ENCODE measurements around a stretch of chr15.

- RAMPAGE, long total RNA = no peak
- RRBS, 2 experiments = no CpG with 5 or more reads among the region's 7 CpGs
CAGE:
- cytosol, long polyA minus RNA = no peak
- cytosol, long polyA plus RNA = no peak
- long polyA plus RNA = no peak
- nucleolus, long total RNA = no peak
- nucleus, long polyA plus RNA = no peak
- nucleus, long total RNA = no peak
Measured at GRCh38 chr15:60573650-60574491, 94.9 kb upstream of the ICE2 start.

- RAMPAGE, long total RNA = no peak
- RRBS, 2 experiments = under 1 to 1% methylated on average over 23 to 39 of the region's 95 CpGs
CAGE:
- cytosol, long polyA minus RNA = start-site peak on the minus strand at chr15:60592519-60592556, 254 reads
- cytosol, long polyA plus RNA = start-site peak on the minus strand at chr15:60592474-60592626, 140 and 101 reads in 2 replicates
- long polyA plus RNA = start-site peak on the minus strand at chr15:60592463-60592644, 90 and 103 reads in 2 replicates
- nucleolus, long total RNA = no peak
- nucleus, long polyA plus RNA = no peak
- nucleus, long total RNA = no peak
Measured at GRCh38 chr15:60592355-60593285, 113.7 kb upstream of the ICE2 start.

DNA sequence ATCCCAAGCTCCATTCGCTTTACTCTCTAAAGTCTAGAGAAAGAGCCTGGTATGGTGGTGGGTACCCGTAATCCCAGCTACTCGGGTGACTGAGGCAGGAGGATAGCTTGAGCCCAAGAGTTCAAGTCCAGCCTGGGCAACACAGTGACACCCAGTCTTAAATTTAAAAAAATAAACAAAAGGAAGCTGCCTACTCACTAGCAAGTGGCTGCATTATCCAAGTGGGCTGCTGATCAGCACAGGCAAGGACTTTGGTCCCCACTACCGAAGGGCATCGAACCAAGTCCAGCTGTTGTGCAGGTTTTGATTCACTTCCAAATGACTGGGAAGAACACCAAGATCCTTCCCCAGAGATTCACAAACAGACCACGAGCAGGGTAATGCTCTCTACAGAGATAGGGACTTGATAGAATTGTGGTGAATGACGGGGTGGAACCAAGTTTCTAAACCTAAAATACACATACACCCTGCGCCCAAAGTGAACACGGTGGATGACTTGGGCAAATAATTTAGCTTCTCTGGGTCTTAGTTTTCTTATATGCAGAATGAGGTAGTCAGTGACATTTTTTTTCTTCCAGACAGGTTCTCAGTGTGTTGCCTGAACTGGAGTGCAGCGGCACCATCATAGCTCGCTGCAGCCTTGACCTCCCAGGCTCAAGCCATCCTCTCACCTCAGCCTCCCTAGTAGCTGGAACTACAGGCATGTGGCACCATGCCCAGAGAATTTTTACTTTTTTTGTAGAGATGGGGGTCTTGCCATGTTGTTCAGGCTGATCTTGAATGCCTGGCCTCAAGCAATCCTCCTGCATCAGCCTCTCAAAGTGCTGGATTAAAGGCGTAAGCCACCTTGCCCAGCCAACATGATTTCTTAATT is 203.7 kb upstream of the ICE2 start:
- RAMPAGE, long total RNA = no peak
- RRBS, 2 experiments = no CpG with 5 or more reads among the region's 12 CpGs
CAGE:
- cytosol, long polyA minus RNA = no peak
- cytosol, long polyA plus RNA = no peak
- long polyA plus RNA = no peak
- nucleolus, long total RNA = no peak
- nucleus, long polyA plus RNA = no peak
- nucleus, long total RNA = no peak

DNA sequence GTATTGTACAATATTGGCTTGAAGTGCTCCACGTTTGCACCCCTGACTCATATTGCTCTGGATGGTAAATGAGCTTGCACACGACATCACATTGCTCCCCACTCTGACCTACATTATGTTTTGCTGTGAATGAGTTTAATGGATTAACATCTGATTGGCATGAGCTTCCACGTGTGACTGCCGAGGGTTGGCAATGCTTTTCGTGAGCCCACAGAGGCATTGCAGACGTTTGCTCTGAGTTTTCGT is 225.8 kb upstream of the ICE2 start:
- RAMPAGE, long total RNA = no peak
- RRBS, 2 experiments = no CpG with 5 or more reads among the region's 7 CpGs
CAGE:
- cytosol, long polyA minus RNA = no peak
- cytosol, long polyA plus RNA = no peak
- long polyA plus RNA = no peak
- nucleolus, long total RNA = no peak
- nucleus, long polyA plus RNA = no peak
- nucleus, long total RNA = no peak

- RAMPAGE, long total RNA = no peak
- RRBS, 2 experiments = no CpG with 5 or more reads among the region's 3 CpGs
CAGE:
- cytosol, long polyA minus RNA = no peak
- cytosol, long polyA plus RNA = no peak
- long polyA plus RNA = no peak
- nucleolus, long total RNA = no peak
- nucleus, long polyA plus RNA = no peak
- nucleus, long total RNA = no peak
Measured at GRCh38 chr15:60735252-60735817, 256.4 kb upstream of the ICE2 start.

GRCh38 chr15:60740696-60741508 is 262.0 kb upstream of the ICE2 start:
- RAMPAGE, long total RNA = no peak
- RRBS, 2 experiments = no CpG with 5 or more reads among the region's 5 CpGs
CAGE:
- cytosol, long polyA minus RNA = no peak
- cytosol, long polyA plus RNA = no peak
- long polyA plus RNA = no peak
- nucleolus, long total RNA = no peak
- nucleus, long polyA plus RNA = no peak
- nucleus, long total RNA = no peak

DNA sequence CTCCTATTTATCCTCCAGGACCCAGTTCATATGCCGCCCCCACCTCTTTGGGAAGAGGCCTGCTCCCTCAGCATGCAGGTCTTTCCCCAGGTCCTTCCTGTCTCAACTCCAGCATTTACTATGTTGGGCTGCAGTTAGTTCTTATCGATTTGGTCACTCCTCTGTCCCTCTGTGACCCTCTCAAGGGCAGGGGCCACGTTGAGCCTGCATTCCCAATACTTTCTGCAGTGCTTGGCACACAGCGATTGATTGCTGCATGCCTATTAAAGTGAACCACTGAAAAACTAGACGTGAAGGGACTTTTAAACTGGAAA is 321.8 kb upstream of the ICE2 start:
- RAMPAGE, long total RNA = no peak
- RRBS, 2 experiments = no CpG with 5 or more reads among the region's 5 CpGs
CAGE:
- cytosol, long polyA minus RNA = no peak
- cytosol, long polyA plus RNA = no peak
- long polyA plus RNA = no peak
- nucleolus, long total RNA = no peak
- nucleus, long polyA plus RNA = no peak
- nucleus, long total RNA = no peak

DNA sequence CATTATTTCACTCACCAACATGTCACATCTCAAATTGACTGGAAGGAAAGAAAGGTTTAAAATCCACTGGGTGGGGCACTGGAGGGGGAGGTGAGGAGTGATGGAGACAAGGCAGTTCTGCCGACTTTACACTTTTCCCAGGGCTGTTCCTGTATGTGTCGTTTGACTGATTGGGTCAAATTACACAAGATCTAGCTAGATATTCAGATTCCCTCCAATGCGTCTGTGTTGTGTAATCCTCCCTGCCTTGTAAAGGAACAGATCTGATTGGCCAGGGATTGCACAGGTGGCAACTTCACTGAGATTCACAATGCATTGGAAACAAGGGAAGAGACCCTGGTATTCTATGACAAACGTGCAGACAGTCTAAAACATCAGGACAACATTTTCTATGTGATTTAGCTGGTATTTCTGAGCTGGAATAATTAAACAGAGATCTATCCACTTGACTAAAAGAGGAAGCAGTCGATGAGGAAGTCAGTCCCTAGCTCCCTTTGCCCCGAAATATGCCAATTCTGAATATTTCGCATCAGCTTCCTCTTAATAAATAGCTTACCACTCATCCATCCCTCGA is 313.0 kb downstream of the RORA start:
- RAMPAGE, long total RNA = no peak
- RRBS, 2 experiments = no CpG with 5 or more reads among the region's 8 CpGs
CAGE:
- cytosol, long polyA minus RNA = no peak
- cytosol, long polyA plus RNA = no peak
- long polyA plus RNA = no peak
- nucleolus, long total RNA = no peak
- nucleus, long polyA plus RNA = no peak
- nucleus, long total RNA = no peak

DNA sequence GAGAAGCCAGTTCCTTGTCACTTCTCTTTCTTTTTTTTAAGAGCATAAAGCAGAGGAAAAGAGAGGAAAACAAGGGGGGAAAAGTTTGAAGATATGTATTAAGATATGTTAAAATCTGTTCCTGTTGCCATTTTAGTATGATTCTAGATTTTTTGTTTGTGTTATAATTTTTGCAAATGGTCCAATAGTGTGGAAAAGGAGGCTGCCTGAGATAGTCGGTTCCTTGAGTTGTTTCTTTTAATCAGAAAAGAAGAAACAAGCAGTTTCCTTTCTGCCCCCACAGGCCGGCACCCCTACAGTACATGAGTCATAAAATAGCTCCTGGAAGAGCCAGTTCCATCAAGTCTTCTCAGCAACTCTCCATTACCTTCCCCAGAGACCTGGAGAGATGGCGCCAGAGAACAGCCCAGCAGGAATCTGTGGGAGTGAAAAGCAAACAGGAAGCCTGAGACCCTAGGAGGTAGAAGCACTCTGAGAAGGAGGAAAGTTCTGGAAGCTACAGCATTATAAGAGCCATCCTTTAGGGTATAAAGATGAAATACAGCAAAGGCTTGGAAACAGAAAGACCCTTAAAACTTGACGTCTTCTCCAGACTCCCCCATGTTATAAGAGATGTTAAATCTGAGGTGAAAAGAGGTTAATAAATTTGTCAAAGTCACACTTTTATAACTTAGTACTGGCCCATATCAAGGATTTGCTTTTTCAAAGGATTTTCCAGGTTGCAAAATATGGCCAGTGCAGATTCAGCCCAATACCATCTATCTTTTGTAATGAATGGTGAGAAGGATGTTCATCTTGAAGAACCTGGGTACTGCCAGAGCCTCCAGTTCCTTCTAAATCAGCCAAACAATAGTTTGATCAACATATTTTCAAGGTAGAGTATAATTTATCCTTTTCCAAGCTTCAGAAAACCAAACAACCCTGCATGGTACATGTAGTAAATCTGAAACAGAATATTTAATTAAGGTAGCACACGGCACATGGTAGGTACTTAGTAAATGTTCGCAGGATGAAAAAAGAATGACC is 72.7 kb downstream of the RORA start:
- RAMPAGE, long total RNA = no peak
- RRBS, 2 experiments = no CpG with 5 or more reads among the region's 6 CpGs
CAGE:
- cytosol, long polyA minus RNA = no peak
- cytosol, long polyA plus RNA = no peak
- long polyA plus RNA = no peak
- nucleolus, long total RNA = no peak
- nucleus, long polyA plus RNA = no peak
- nucleus, long total RNA = no peak

- RAMPAGE, long total RNA = no peak
- RRBS, 2 experiments = no CpG with 5 or more reads among the region's 2 CpGs
CAGE:
- cytosol, long polyA minus RNA = no peak
- cytosol, long polyA plus RNA = no peak
- long polyA plus RNA = no peak
- nucleolus, long total RNA = no peak
- nucleus, long polyA plus RNA = no peak
- nucleus, long total RNA = no peak
Measured at GRCh38 chr15:61171265-61171757, 57.8 kb downstream of the RORA start.

- RAMPAGE, long total RNA = no peak
- RRBS, 2 experiments = 32 to 43% methylated on average over 1 to 7 of the region's 19 CpGs
CAGE:
- cytosol, long polyA minus RNA = no peak
- cytosol, long polyA plus RNA = no peak
- long polyA plus RNA = no peak
- nucleolus, long total RNA = no peak
- nucleus, long polyA plus RNA = no peak
- nucleus, long total RNA = no peak
Measured at GRCh38 chr15:61827934-61828505, 232.2 kb downstream of the VPS13C start.

DNA sequence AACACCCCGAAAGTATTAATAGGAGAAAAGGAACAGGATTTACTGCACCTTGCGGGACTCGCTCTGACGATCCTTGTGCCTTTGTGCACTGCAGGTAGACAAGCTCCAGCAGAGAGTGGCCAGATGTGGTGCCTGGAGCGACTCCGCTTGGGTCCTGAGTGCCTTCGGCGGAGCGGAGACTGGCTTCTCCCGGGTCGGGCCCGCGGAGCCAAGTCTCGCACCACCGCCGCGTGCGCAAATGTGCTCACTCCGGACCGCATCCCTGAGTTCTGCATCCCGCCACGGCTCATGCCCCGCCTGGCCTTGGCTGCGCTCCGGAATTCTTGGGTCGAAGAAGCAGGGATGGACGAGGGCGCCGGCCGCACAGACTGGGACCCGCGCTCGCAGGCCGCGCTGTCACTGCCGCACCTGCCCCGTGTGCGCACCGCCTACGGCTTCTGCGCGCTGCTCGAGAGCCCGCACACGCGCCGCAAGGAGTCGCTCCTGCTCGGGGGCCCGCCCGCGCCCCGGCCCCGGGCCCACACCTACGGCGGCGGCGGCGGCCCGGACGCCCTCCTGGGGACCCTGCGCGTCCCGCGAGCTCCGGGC is 808 bp downstream of the C2CD4A start:
- RAMPAGE, long total RNA = no peak
- RRBS, 2 experiments = 2 to 4% methylated on average over 23 of the region's 66 CpGs
CAGE:
- cytosol, long polyA minus RNA = no peak
- cytosol, long polyA plus RNA = no peak
- long polyA plus RNA = no peak
- nucleolus, long total RNA = no peak
- nucleus, long polyA plus RNA = no peak
- nucleus, long total RNA = no peak

- RAMPAGE, long total RNA = no peak
- RRBS, 2 experiments = no CpG with 5 or more reads among the region's 8 CpGs
CAGE:
- cytosol, long polyA minus RNA = no peak
- cytosol, long polyA plus RNA = no peak
- long polyA plus RNA = no peak
- nucleolus, long total RNA = no peak
- nucleus, long polyA plus RNA = no peak
- nucleus, long total RNA = no peak
Measured at GRCh38 chr15:62098975-62099771, 32.4 kb downstream of the C2CD4A start.

GRCh38 chr15:62115919-62116389 is 49.1 kb downstream of the C2CD4B start:
- RAMPAGE, long total RNA = no peak
- RRBS, 2 experiments = no CpG with 5 or more reads among the region's 2 CpGs
CAGE:
- cytosol, long polyA minus RNA = no peak
- cytosol, long polyA plus RNA = no peak
- long polyA plus RNA = no peak
- nucleolus, long total RNA = no peak
- nucleus, long polyA plus RNA = no peak
- nucleus, long total RNA = no peak

DNA sequence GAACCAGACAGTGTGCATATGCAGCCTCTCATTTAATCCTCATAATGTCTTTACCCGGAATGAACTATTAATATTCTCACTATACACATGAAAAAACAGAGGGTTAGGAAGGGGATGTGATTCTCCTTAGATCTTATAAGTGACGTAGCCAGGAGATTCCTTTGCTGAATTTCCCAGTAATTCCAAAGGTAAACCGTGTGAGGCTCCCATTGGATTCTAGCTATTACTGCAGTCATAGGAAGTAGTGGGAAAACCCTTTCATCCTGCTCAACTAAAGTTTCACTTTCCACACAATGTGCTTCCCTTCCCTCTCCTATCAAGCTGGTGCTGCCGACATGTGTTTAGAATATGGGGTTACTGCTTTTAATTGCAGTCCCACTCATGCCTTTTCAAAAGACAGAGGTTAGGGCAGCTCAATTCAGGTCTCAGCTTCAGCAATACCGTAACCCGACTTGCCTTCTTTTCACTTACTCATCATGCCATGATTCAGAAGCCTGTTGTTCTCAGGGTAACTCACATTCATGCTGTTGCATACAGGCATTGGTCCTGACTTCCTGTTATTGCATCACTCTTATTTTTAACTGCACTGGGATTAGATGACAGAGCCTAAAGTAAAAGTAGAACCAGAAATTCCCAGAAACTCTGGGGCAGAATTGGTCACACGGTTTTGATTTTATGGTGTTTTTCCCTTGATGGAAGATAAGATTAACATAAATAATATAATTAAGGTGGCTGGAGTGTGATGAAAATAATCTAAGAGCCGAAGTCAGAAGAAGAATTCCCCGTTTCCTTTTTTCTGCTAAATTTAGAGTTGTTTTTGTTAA is 45.8 kb downstream of the C2CD4B start:
- RAMPAGE, long total RNA = no peak
- RRBS, 2 experiments = no CpG with 5 or more reads among the region's 9 CpGs
CAGE:
- cytosol, long polyA minus RNA = no peak
- cytosol, long polyA plus RNA = no peak
- long polyA plus RNA = no peak
- nucleolus, long total RNA = no peak
- nucleus, long polyA plus RNA = no peak
- nucleus, long total RNA = no peak

- RAMPAGE, long total RNA = no peak
CAGE:
- cytosol, long polyA minus RNA = no peak
- cytosol, long polyA plus RNA = no peak
- long polyA plus RNA = no peak
- nucleolus, long total RNA = no peak
- nucleus, long polyA plus RNA = no peak
- nucleus, long total RNA = no peak
Measured at GRCh38 chr15:62150479-62150887, 14.6 kb downstream of the C2CD4B start.

- RAMPAGE, long total RNA = no peak
- RRBS, 2 experiments = no CpG with 5 or more reads among the region's 12 CpGs
CAGE:
- cytosol, long polyA minus RNA = no peak
- cytosol, long polyA plus RNA = no peak
- long polyA plus RNA = no peak
- nucleolus, long total RNA = no peak
- nucleus, long polyA plus RNA = no peak
- nucleus, long total RNA = no peak
Measured at GRCh38 chr15:62165961-62166482, 937 bp upstream of the C2CD4B start.

- RAMPAGE, long total RNA = no peak
- RRBS, 2 experiments = no CpG with 5 or more reads among the region's 11 CpGs
CAGE:
- cytosol, long polyA minus RNA = no peak
- cytosol, long polyA plus RNA = no peak
- long polyA plus RNA = no peak
- nucleolus, long total RNA = no peak
- nucleus, long polyA plus RNA = no peak
- nucleus, long total RNA = no peak
Measured at GRCh38 chr15:62172705-62173730, 7.9 kb upstream of the C2CD4B start.

- RAMPAGE, long total RNA = no peak
- RRBS, 2 experiments = no CpG with 5 or more reads among the region's 2 CpGs
CAGE:
- cytosol, long polyA minus RNA = no peak
- cytosol, long polyA plus RNA = no peak
- long polyA plus RNA = no peak
- nucleolus, long total RNA = no peak
- nucleus, long polyA plus RNA = no peak
- nucleus, long total RNA = no peak
Measured at GRCh38 chr15:62302223-62302670, 88.1 kb upstream of the TLN2 start.

DNA sequence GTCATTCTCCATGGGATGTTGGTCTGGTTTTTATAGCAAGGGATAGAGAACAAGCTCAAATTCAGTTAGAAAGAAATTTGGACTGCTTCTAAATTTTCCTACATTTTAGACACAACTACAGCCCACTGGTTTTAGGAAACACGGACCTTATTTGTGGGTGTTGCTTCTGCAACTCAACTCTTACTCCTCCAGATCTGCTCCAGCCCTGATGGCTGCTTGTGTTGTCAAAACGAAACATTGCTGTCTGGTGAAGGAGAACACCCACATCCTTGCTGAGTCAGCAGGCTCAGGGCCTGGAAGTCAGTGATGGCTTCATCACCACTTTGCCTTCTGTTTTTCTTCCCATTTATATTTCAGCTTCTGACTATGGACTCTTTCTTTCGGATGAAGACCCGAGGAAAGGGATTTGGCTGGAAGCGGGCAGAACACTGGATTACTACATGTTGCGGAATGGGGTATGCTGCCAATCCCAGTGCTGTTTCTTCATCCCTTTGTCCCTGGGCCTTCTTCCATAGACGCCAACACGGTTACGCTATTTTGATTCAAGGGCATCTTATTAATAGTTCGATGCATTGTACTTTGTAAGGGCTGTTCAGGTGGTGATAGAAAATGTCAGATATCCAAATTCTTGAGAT is 259.5 kb downstream of the TLN2 start:
- RAMPAGE, long total RNA = no peak
- RRBS, 2 experiments = no CpG with 5 or more reads among the region's 10 CpGs
CAGE:
- cytosol, long polyA minus RNA = no peak
- cytosol, long polyA plus RNA = no peak
- long polyA plus RNA = no peak
- nucleolus, long total RNA = start-site peak on the plus strand centred at position 270 of the sequence, 67 bp wide, 20 reads
- nucleus, long polyA plus RNA = no peak
- nucleus, long total RNA = no peak

All from GM12878 (cell line).